ENCODE results near the genes TBPL2 and ACTR10.

DNA sequence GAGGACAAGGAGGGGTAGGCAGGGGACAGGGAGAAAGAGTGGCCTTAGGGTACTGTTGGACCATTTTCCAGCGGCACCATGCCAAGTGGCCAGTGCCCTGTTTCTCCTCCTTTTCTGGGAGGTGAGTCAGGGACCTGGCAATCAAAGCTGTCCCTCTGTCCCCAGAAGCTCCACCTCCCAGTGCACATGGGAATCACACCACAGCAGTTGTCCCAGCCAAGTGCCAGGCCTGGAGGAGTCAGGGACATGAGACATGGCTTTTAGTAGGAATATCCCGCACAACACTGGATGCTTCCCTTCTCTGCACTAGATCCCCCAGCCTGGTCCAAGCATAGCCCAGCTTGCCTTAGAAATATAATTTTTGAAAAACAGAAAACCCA, 117.9 kb downstream of the GCH1 start:
- PRO-cap = no peak
- RAMPAGE, long total RNA, 4 experiments = no peak in any of the 4 experiments

DNA sequence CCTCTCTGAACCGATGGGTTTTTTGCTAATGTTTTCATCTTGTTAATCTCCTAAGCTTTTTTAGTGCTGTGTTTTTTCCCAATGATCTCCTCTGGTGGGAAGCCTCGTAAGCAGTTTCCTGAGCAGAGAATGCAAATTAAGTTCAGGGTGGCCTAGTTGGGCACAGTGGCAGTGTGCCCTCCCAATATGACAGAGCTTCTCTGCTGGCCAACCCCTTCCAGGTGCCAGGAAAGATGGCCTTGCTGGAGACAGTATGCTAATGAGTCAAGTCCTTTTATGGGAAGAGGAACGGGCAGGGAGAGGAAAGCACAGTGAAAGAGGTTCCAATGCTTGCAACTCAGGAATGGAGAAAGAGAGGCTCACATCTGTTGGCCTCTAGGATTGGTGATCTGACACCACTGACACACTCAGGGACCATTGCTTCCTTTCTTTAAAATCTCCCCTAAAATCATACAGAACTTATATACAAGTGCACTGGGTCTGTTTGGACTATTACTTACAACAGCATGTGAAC, 115.7 kb downstream of the GCH1 start:
- PRO-cap = no peak
- RAMPAGE, long total RNA, 4 experiments = no peak in any of the 4 experiments

DNA sequence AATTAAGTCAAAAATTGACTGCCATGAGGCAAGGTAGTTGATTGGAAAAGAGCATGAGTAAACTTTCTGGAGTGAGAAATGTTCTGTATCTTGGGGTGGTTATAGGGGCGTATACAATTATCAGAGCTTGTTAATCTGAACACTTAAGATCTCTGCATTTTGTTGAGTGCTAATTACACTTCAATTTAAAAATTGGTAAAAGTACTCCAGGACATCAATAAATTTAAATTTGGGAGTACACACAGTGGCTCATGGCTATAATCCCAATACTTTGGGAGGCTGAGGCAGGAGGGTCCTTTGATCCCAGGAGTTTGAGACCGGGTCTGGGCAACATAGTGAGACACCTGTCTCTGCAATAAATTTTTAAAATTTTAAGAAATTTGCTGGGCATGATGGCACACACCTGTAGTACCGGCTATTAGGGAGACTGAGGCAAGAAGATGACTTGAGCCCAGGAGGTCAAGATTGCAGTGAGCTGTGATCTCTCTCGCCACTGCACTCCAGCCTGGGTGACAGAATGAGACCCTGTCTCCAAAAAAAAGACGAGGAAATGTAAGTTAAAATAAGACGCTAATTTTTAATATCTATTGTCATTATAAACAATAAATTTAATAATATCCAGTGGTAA, 9.3 kb downstream of the MAPK1IP1L start:
- PRO-cap = no peak
- RAMPAGE, long total RNA, 4 experiments = no peak in any of the 4 experiments

GRCh38 chr14:55137326-55137928, 8.4 kb downstream of the LGALS3 start:
- PRO-cap = bidirectional peak, plus-strand start at chr14:55137666, minus-strand start at chr14:55137522
- RAMPAGE, long total RNA, 4 experiments = no peak in any of the 4 experiments

DNA sequence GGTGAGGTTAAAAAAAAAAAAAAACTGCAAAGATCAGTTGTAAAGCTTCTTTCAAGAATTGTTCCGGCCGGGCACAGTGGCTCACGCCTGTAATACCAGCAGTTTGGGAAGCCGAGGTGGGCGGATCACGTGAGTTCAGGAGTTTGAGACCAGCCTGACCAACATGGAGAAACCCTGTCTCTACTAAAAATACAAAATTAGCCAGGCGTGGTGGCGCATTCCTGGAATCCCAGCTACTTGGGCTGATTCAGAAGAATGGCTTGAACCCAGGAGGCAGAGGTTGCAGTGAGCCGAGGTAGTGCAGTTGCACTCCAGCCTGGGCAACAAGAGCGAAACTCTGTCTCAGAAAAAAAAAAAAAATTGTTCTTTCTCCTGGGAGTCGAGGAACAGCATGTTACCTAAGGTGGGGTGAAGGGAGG, 13.8 kb downstream of the FBXO34 start:
- PRO-cap = no peak
- RAMPAGE, long total RNA, 4 experiments = no peak in any of the 4 experiments

GRCh38 chr14:55333577-55334569, 62.7 kb downstream of the FBXO34 start:
- PRO-cap = no peak
- RAMPAGE, long total RNA, 4 experiments = no peak in any of the 4 experiments

DNA sequence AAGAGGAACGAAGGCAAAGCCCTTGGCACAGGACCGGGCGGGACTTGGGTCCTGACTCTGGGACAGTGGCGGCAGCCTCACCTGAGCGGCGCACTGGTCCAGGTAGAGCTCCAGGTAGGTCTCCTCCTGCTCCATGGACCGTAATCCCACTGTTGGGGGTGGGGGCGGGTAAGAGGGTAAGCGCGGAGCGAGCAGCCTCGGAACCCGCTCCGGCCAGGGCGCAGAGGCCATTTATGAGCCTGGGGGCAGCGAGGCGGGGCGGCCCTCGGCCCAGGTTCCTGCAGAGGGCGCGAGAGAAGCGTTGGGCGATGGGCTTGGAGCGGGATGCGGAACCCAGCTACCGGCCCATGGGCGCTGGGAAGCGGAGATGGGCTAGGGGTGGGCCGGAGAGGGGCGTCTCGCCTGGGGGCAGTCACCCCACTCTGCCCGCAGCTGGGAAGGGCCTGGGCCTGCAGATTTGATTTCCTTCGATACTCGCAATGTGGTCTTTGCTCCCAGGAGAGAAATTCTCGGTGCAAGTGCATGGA, at the start of gene TBPL2:
TBPL2 (minus strand) TSS at position 302 of the 527 bp plus-strand sequence.
- PRO-cap = no peak
- RAMPAGE, long total RNA, 4 experiments = no peak in any of the 4 experiments

- PRO-cap = no peak
- RAMPAGE, long total RNA, 4 experiments = no peak in any of the 4 experiments
These were observed 59.7 kb upstream of the TBPL2 start for GRCh38 chr14:55499849-55500748.

GRCh38 chr14:55617748-55618252, 37.8 kb downstream of the KTN1 start:
- PRO-cap = no peak
- RAMPAGE, long total RNA, 4 experiments = no peak in any of the 4 experiments

- PRO-cap = no peak
- RAMPAGE, long total RNA, 4 experiments = no peak in any of the 4 experiments
These were observed 66.9 kb downstream of the KTN1 start for GRCh38 chr14:55646879-55647256.

DNA sequence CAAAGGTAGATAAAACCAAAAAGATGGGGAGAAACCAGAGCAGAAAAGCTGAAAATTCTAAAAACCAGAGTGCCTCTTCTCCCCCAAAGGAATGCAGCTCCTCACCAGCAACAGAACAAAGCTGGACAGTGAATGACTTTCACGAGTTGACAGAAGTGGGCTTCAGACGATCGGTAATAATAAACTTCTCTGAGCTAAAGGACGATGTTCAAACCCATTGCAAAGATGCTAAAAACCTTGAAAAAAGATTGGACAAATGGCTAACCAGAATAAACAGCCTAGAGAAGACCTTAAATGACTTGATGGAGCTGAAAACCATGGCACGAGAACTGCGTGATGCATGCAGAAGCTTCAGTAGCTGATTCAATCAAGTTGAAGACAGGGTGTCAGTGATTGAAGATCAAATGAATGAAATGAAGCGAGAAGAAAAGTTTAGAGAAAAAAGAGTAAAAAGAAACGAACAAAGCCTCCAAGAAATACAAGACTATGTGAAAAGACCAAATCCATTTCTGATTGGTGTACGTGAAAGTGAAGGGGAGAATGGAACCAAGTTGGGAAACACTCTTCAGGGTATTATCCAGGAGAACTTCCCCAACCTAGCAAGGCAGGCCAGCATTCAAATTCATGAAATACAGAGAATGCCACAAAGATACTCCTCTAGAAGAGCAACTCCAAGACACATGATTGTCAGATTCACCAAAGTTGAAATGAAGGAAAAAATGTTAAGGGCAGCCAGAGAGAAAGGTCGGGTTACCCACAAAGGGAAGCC, 111.6 kb downstream of the PELI2 start:
- PRO-cap = no peak
- RAMPAGE, long total RNA, 4 experiments = no peak in any of the 4 experiments

- PRO-cap = no peak
- RAMPAGE, long total RNA, 4 experiments = no peak in any of the 4 experiments
These were observed 123.5 kb downstream of the PELI2 start for GRCh38 chr14:56241429-56242361.

DNA sequence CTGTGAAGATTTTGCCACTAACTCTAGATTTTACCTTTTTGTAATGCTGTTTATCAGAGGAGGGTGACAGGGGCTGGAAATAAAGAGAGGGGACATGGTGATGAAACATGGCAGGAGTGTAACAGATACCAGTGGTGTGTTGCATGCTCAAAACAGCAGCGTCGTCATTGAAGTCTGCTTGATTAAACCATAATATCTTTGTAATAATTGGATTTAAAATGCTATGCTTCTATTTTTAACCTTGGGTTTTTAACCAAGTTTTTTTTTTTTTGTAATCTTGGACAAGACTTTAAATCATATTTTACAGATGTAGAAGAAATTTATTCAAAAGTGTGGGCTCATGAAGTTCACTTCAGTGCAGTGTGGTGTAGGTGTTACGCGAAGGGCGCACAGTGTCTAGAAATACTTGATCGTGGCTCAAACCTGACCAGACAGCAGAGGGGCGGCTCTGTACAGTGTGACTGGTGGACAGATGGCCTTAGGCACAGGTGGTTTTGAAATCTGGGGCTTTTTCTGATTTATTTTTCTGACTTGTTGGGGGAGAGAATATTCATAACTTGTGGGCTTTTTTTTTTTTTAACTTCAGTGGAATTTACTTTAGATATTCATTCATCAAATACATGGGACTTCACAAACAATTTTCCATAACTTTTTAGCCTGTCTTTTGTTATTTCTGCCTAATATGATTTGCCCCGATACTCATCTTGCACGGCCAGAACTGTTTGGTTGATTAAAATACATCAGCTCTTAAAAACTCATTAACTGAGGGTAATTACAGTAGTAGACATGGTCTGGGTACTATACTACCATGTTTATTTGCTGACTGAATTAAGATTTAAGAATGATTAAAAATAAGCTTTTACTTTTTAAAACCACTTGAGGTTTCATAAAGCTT, 179.2 kb downstream of the PELI2 start:
- PRO-cap = no peak
- RAMPAGE, long total RNA, 4 experiments = no peak in any of the 4 experiments

- PRO-cap = no peak
- RAMPAGE, long total RNA, 4 experiments = no peak in any of the 4 experiments
These were observed 60.8 kb downstream of the TMEM260 start for GRCh38 chr14:56639994-56641145.

GRCh38 chr14:56766248-56766493, 44.1 kb downstream of the OTX2 start:
- PRO-cap = unidirectional peak, plus-strand start at chr14:56766312
- RAMPAGE, long total RNA, 4 experiments = no peak in any of the 4 experiments

- PRO-cap = no peak
- RAMPAGE, long total RNA, 4 experiments = no peak in any of the 4 experiments
These were observed 12.0 kb downstream of the OTX2 start for GRCh38 chr14:56798000-56799021.

GRCh38 chr14:57390860-57391668, 678 bp downstream of the NAA30 start:
- PRO-cap = unidirectional peak, minus-strand start at chr14:57391540
- RAMPAGE, long total RNA, 4 experiments = no peak in any of the 4 experiments

GRCh38 chr14:57412326-57412959, 22.1 kb downstream of the NAA30 start:
- PRO-cap = no peak
- RAMPAGE, long total RNA, 4 experiments = no peak in any of the 4 experiments

- PRO-cap = bidirectional peak, plus-strand start at chr14:58200163, minus-strand start at chr14:58199884
- RAMPAGE, long total RNA, 4 experiments = start-site peak on the plus strand in 4 of 4 experiments, at chr14:58200127-58200203 at its widest, 646 to 2,049 reads per replicate
These were observed at the start of gene ACTR10 for GRCh38 chr14:58199570-58200815. ACTR10 (plus strand) TSS chr14:58200149.

DNA sequence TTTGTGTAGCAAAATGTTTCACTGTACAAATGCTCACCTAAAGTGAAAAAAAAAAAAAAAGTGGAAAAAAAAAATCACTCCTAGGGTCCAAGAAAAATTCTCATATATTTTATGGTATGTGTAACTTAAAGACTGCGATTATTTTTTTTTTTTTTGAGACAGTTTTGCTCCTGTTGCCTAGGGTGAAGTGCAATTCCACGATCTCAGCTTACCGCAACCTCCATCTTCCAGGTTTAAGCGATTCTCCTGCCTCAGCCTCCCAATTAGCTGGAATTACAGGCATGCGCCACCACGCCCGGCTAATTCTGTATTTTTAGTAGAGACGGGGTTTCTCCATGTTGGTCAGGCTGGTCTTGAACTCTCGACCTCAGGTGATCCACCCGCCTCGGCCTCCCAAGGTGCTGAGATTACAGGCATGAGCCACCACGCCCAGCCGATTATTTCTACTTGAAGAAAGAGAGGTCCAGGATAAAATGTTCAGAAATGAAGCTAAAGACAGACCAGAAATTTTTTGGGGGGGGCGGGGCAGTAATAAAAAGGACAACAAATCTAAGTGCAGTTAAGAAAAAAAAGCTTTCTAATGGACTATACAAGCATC, 5.2 kb upstream of the ARID4A start:
- PRO-cap = no peak
- RAMPAGE, long total RNA, 4 experiments = no peak in any of the 4 experiments

All from esophagus muscularis mucosa (tissue), 4 donors.